Pericardium fibroblast (primary cell): ENCODE measurements around a stretch of chr2.

GRCh38 chr2:237280070-237280671, 133.8 kb downstream of the COL6A3 start:
- RAMPAGE, long total RNA, result no peak

DNA sequence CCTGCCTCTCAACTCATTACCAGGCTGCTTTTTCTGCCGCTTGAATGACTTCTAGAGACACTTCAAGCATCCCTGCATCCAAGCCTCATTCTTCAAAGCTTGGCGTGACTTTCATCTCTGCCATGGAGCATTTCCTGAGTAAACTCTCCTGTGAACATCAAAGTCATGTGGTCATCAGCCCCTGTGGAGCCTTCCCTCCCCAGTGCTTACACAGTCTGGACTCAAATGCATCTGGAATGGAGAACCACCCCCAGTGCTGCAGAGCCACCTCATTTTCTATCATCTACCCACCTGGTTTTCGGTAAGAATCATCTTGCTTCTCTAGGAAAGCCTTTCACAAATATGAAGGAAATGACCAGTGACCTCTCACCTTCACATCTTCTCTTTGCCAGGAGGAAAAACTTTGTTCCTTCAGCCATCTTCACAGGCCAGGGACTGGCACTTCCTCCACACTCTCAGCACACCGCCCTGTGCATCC, 116.5 kb downstream of the COL6A3 start:
- RAMPAGE, long total RNA, result no peak

DNA sequence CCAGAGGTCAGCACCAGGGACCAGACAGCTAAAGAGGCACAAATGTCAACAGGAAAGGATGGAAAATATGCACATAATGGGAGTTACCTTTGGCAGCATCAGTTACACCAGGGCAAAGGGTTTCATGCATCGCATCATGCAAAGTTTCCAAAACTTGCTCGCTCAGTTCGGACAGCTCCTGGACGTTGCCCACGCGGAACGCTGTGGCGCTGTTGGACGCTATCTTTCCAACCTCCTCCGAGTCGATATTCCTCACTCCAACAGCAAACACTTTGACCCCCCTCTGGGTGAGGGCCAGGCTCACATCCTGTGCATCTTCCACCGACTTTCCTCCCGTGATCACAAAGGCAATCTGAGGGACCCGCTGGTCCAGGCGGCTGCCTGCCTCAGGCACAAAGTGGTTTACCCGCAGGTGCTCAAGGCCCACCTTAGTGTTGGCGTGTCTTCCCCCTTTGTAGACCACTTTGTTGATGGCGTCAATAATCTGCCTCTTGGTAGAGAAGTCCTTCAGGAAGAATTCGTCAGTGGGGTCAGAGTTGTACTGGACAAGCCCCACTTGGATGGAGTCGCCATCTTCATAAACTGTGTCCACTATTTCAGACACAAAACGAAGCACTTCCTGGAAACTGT, 47.2 kb downstream of the COL6A3 start:
- RAMPAGE, long total RNA, result no peak

DNA sequence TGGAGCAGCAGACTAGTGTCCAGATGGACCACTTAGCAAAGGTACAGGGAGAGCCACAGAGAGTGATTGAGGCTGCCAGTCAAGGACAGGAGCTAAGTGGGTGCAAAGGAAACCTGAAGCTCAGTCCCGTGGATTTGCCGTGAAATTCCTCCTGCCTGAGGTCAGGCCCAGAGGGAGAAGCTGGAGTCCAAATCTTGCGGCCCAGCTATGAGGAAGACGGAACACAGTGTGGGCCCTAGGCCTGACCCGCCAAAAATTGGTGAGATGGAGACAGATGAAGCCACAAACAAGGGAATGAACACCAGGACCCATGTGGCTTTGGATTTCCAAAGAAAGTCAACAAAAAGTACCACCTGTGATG, 11.0 kb downstream of the COL6A3 start:
- RAMPAGE, long total RNA, result no peak

GRCh38 chr2:237406232-237406631, 7.7 kb downstream of the COL6A3 start:
- RAMPAGE, long total RNA, result no peak

DNA sequence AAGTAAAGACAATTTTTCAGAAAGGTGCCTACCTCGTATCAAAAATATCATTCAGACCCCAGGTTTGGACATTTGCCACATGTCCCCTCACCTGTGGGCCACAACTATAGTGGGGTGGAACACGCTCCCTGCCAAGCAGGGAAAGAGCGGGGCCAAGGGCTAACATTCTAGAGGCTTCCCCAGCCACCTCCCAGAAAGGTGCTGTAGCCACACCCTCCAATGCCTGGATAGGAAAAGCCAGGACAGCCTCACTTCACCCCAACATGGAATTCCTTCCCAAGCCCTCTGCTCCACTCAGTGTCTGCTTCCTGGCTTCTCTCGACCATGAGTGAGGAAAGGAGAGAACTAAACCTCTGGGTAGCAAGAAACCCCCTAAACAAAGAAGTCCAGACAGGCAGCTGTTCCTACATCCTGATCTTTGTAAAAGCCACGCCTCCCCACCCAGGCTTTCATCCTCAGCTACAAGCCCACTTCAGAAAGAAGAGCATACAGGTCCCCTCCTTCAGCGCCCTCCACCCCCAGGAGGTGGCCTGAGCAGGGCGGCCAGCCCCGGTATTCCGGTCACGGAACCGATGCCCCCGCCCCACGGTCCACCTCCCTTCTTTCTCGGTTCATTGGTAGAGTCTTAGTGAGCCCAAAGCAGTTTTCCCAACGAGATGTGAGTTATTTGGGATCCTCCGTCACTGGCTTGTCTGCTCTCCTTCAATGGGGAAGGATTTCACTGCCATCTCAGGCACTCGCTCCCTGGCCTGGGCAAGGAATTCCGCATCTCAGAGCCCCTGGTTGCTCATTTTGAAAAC, 2.0 kb downstream of the COL6A3 start:
- RAMPAGE, long total RNA, result no peak

DNA sequence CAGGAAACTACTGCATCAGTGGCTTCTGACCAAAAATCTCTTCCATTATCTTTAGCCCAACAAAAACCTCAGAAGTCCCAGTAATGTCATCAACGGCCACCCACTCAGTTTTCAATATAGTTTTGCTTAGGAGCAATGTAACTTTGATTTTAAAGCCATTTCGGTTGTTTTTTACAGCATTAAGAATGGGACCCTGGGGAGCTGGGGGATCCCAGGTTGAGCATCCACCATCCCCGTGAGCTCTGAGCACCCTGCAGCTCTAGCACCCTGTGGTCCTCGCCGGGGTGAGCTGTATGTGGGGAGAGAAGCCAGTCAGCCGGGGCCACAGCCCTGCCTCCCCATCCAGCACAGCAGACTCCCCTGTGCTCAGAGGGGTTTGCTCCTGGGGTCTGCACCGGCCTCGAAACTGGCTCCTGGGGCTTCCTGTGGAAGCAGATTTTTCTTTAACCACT, 1.4 kb downstream of the COL6A3 start:
- RAMPAGE, long total RNA, result no peak

- RAMPAGE, long total RNA, result no peak
Measured at GRCh38 chr2:237421443-237422191, 7.7 kb upstream of the COL6A3 start.

- RAMPAGE, long total RNA, result no peak
Measured at GRCh38 chr2:237476436-237477083, 10.5 kb upstream of the MLPH start.

- RAMPAGE, long total RNA, result no peak
Measured at GRCh38 chr2:237485847-237486185, 1.2 kb upstream of the MLPH start.

- RAMPAGE, long total RNA, result no peak
Measured at GRCh38 chr2:237546384-237546935, 19.9 kb upstream of the PRLH start.

DNA sequence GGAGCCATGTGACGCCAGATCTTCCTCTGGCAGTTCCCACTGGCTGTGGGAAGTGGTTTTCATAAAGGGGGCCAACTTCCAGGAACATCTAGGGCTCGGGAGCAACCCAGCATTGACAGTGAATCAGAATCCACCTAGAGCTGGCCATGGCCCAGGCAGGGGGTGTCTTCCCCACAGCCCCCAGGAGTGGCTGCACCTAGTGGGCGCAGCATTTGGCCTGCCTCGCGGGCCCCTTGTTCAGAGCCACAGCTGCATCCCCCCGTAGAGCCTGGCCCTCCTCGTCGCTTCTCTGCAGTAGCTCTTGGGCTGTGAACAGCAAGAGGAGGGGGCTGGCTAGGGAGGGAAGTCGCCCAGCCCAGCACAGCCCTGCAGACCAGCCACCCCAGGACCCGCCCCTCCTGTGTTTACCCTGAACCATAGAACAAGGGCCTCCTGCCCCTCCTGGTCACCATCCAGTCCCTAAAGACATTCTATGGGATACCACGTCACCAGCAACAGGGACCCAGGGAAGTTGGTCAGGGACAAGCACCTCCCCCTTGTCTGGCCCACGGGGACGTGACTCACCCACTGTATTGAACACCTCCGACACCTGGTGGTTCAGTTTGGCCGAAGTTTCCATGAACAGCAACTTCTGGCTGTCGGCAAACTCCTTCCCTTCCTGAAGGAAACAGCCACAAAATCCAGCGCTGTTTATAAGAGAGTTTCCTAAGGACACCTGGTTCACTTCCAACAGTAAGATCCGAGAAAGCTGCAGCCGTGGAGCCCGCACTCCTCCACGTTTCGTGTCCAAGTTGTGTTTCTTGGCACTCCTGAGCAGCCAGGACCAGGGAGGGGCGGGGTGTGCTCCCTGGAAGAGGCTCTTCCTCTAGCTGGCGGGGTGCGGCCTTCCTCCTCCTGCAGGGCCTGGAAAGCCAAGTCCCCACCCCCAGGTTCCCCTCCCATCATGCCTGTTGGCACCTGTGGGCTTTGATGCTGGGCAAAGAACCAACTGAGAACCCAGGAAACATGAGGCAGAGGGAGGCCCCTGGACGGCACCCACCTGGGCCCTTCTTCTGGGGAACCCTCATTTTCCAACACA, 8.8 kb downstream of the PRLH start:
- RAMPAGE, long total RNA, result no peak

DNA sequence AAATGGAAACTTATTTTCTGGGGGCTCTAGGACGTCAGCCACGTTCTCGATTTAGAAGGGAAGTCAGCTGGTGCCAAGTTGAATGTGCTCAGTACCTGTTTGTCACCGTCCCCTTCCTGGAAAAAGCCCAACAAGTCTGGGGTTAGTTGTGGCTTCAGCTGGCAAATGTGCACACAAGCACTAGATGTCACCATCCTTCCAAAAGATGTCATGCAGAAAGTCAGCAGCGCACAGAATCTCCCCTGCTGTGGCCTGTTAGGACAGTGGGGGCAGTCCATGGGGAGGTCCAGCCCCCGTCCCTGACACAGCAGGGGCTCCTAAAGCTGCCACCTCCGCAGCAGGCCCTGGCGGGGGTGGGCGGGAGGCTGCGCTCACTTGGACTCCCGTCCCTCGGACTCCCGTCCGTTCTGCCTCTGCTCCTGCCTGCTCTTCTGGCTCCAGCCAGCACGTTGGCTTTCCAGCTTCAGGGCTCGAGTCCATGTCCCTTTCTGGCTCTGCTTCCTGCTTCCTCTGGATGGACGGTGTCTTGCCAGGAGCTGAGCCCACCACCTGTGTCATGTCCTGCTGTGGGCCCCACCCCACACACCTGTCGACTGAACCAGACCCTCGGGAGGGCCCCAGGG, 8.7 kb downstream of the RAB17 start:
- RAMPAGE, long total RNA, result no peak

GRCh38 chr2:237652392-237652763, 25.0 kb downstream of the LRRFIP1 start:
- RAMPAGE, long total RNA, result no peak

DNA sequence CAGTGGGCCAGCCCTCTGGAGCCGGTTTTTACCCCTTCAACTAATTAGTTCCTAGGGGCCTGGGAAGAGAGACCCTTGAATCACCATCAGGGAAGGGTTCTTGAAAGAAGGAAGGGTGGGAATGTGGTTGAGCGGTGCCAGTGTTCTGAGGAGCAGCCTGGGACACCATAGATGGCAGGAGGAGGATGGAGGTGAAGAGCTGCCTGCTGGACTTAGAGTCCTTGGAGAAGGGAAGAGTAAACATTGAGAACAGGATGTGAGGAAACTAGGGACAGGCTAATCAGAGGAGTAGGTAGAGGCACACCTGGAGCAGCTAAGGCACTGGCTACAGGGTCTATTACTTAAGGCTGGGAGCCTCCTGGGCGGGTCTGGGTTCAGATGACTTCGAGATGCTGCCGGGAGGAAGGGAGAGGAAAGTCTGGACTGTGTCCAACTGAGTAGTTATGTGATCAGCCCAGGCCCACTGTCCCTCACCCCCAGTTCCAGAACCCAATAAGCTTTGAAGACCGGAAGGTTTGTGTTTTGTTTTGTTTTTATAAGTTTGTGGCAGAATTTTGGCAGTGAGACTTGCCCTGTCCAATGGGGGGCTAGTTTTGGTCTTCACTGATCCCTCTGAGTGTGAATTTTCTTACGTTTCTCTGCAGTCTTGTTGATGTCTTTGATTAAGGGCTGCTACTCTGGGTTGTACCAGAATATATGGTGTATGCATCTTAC, 66.3 kb downstream of the LRRFIP1 start:
- RAMPAGE, long total RNA, result no peak

GRCh38 chr2:237697310-237698032, 70.1 kb downstream of the LRRFIP1 start:
- RAMPAGE, long total RNA, result no peak

DNA sequence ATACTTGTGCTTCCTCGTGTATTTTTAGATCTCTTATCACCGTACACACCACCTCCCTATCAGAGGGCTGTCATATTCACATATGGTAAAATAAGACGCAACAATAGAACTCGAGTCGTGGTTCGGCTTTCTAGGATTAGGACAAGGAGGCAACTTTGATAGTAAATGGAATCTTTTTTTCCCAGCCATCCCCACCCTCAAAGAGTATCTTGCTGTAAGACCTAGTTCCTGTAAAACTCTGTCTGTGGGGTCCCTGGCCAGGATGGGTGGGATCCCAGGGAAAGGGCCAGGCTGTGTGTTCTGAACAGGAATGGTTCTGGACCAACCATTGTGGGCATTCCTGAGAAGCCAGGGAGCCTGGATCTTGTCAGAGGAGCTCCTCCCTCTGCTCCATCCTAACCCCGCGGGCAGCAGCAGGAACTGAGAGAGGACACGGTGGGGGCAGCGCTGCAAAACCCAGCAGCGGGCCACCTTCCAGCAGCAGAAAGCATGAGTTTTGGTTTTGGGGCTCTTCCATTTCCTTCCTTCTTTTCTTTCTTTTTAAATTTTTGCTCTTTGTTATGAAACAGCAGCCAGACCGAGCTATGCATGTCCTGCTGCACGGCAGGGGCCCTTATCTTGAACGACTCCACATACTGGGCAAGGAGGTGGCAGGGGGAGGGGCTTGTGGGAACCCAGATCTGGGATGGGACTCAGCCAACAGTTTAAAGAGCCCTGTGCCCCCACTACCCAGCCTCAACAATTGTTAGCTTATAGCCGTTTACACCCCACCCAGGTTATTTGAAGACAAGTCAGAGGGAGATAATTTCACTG, 75.0 kb downstream of the LRRFIP1 start:
- RAMPAGE, long total RNA, result no peak

GRCh38 chr2:237730404-237730673, 68.2 kb upstream of the RBM44 start:
- RAMPAGE, long total RNA, result no peak

DNA sequence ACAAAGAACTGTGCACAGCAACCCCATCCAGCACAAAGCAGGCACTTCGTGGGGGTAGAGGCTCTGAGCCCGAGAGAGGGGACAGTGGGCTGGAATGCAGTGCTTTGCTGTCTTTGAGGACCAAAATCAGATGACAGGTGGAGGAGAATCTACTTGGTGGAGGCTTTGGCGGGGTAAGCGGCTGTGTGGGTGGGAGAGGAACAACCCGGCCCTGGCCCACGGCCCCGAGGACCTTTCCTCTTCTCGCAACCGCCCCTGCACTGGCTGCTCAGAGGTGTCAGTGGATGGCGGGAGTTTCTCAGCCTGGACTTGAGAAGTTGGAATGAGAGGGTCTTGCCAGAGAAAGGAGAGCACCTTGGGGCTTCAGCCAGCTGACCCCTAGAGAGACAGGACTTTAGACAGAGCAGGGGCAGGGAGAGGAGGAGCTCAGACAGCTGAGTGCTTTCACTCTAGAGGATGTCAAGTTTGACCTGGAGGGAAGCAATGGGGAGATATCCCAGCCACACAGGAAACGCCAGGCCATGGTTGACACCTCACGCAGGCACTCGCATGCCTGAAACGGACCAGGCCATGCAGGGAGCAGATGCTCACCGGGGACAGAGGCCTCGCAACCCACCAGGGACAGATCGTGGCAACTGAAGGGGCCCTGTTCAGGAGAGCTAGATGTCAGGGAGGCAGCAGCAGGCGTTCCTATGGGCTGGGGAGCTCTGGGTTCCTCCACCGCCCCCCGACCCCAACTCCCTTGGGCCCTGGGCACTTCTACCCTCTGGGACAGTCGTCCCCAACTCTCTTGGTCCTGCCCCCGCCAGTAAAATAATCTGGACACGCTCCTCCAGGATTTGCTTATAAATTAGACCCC, 11.7 kb downstream of the RAMP1 start:
- RAMPAGE, long total RNA, result no peak

GRCh38 chr2:237886421-237887135, 27.2 kb downstream of the RAMP1 start:
- RAMPAGE, long total RNA, result no peak